Left common carotid artery plus branches (tissue), 1 donor: ENCODE data around the gene BCL2L14.

DNA sequence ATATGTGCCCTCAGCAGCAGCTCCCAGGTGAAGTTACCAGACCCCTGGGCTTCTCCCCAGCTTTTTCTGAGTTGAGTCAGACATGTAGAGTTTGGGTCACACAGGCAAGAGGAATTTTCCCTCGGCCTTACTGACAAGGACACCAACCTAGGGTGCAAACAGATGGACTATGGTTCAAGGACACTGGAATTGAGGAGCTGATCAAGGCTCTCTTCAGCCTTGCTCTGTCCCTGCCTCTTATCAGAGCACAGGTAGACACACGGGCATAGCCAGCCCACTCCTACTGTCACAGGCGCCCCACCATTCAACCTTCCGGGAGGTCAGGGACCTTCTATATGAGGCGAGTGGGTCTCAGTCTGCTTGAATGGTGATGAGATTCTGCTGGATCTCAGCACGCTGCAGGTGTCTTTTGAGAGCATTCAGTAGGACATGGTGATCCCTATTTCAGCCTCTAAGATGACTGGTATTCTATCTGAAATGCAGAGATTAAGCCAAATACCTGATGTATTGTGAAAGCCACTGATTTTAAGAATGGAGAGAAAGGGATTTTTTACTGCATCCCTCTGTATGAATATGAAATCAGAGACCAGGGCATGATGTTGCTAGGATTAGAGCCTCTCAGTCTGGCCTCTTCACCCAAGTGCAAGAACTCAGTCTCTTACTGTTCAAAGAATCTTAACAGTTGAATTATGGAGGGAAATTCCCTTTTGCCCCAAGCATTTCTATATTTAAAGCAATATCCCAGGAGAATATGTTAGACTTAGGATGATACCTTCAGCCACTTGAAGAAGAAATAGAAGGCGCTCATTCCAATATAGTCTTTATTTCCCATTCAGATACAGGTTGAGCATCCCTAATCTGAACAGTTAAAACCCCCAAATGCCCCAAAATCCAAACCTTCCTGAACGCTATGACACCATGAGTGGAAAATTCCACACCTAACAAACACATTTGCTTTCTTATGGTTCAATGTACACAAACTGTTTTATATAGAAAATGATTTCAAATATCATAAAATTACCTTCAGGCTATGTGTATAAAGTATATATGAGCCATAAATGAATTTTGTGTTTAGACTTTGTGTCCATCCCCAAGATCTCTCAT is 177.7 kb upstream of the BCL2L14 start:
- PRO-cap: no peak

DNA sequence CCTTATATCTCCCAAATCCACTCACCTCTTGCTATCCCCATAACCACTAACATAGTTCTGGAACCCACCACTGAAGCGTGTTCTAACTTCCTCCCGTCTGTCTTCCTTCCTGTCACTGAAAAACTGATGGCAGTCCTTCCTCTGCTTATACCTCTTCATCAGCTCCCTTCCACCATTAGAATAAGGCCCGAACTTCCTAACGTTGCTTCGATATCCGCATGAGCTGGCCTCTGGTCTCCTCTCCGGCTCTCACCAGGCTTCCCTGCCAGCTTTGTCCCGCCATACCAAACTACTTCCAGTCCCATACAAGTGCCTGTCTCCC is 63.0 kb upstream of the BCL2L14 start:
- PRO-cap: no peak

- PRO-cap: no peak
These were observed 61.6 kb upstream of the BCL2L14 start for GRCh38 chr12:12008858-12009830.

DNA sequence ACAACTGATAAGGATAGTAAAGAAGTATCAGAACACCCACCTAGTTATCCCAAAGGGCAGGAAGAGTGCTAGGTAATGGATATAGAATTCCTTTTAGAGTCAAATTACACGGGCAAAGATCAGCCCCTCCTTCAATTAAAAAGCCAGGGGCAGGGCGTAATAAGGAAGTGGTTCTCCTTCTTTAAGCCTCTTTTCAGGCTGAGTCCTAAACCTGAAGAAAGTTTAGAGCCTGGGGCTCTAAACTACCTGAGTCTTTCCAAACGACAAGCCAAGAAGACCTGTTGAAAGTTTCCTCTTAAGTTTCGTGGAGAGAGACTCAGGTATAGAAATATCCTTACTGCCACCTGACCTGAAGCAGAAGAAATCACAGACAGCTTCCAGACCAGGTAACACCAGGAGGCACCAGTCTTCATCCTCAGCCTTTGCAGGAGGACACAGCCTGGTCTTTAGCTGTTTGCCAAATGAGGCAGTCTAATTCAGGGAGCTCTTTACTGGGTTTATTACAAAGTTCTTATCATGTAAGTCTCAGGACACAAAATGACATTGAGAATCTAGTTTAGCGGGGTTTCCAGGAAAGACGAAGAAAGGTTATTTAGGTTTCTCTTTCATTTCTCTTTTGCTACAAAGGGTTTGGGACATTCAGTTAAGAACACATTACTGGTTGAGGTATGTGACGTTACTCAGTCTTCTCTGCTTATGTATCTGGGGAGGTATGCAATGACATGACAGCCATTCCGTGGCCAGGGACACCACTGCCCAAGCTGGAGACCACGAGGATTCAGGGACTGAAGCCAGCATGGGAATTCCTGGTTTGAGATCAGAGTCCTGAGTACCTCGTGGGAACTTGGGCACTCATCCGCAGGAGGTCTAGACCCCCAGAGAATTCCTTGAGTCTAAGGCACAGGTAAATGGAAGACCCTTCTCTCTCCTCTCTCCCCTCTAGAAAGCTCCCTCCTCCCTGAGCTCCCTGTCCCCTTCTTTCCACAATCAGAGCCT is at the start of gene BCL2L14:
BCL2L14 (plus strand) TSS at position 188 of the 996 bp plus-strand sequence.
- PRO-cap: no peak

- PRO-cap: no peak
These were observed 65.4 kb downstream of the LRP6 start for GRCh38 chr12:12201187-12202093.

DNA sequence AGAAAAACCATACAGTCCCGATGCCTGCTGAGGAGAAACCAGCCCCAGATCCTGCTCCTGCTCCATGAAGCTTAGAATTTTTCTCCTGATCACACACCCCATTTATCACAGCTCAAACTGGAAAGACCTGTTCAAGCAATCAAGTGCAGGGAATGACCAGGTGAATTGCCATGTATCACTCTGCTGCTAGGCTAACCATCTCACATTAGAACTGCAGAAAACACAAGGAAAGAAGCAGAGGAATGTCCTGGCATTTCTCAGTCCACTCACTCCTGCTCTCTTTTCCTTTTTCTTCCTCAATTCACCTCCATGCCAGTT is 18.1 kb downstream of the MANSC1 start:
- PRO-cap: no peak

DNA sequence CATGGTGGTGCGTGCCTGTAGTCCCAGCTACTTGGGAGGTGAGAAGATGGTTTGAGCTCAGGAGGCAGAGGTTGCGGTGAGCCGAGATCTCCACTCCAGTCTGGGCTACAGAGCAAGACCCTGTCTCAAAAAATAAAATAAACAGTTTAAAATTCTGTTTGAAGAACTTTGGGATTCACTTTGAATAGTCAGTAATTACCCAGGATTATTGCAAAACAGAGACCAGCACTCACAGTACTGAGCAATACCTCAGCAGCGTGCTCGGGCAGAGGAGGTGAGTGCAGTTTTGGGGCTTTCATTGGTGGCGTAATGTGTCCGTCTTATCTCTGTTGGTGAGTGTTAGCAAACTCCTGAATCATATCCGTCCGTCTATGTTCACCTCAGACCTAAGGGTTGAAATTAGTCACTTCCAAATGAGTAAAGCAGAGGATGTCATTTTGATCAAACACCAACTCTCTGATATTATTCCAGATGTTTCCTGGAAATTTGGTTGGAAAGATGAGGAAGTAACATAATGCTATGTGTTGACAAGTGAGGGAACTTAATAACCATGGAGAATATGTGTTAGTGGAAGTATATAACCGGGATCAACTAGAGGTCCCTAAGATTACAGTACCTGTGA is 82.7 kb downstream of the BORCS5 start:
- PRO-cap: no peak

GRCh38 chr12:12441604-12442617 is 85.0 kb downstream of the BORCS5 start:
- PRO-cap: no peak

GRCh38 chr12:12502734-12503253 is 59.9 kb downstream of the DUSP16 start:
- PRO-cap: no peak

- PRO-cap: no peak
These were observed 53.1 kb downstream of the DUSP16 start for GRCh38 chr12:12509448-12510109.

DNA sequence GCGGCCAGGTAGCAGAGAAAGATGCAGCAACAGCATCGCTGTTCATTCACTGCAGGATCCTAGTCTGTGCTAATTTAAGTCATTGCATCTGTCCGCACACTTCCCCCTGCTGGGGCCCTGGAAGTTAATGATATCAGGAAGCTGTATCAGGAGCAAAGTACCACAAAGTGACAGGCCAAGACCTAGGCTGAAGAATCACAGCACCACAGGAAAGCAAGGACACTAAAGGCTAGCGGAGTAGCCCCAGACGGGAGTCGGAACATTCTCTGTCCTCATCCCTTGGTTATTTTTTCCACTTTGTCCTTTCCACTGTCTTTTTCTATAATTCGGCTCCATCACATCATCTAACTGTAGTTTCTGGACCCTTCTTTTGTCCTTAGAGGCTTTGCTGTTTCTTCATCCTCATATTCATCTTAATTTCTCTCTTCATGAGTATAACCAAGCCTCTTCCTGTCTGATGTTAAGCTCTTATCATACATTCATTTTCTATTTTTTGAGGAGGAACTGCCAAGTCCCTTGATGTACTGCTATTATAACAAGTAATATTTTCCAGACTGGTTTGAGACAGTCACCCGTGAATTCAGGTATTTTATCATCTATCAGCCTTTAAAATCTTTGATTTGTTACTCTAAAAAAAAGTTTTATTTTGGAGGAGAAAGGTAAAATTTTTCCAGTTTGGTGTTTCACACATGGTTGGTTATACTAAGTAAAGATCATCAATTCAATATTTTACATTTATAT is 28.3 kb downstream of the DUSP16 start:
- PRO-cap: no peak

DNA sequence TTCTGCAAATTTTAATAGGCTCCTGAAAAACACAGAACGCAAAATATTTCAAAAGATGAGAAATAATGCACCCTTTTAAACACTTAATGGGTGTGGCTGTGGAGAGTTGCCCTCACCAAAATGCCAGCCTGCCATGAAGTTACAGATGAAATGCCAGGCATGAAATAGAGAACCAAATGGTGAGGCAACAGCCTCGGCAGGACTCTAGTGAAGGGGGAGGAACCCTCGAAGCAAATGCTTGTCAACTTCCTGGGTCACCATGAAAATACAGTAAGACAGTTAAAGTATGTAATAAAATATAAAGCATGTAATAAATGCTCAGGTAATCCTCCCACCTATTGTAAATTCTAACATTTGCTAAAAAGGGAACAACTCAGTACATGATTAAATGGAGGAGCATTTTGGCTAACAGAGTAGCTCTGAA is 24.1 kb downstream of the DUSP16 start:
- PRO-cap: no peak

DNA sequence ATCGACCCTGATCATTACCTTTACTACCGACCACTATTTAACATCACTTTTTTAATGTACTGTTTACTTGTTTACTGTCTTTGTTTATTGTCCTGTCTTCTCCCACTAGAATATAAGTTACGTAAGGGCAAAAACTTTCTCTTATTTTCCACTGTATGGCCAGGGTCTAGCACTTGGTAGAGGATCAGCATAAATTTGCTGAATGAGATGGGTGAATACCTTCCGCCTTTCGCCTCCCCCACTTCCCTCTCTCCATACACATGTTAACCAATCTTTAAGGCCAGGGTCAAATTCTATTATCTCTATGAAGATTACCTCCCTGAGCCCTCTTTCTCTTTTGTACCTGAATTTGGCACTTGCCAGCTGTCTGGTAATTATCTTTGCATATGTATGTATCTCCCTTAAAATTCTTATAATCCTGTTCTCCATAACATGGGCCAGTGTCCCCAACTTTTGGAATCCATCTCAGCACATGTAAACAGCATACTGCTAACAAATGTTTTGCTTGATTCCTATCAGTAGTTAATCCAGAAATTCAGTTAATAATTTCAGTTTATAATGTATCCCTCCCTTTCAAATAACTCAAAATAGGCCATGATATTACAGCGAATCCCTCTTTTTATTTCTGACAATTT is 4.9 kb downstream of the DUSP16 start:
- PRO-cap: no peak

GRCh38 chr12:12559664-12560430 is 2.8 kb downstream of the DUSP16 start:
- PRO-cap: no peak

- PRO-cap: no peak
These were observed 820 bp upstream of the DUSP16 start for GRCh38 chr12:12563455-12563911.

DNA sequence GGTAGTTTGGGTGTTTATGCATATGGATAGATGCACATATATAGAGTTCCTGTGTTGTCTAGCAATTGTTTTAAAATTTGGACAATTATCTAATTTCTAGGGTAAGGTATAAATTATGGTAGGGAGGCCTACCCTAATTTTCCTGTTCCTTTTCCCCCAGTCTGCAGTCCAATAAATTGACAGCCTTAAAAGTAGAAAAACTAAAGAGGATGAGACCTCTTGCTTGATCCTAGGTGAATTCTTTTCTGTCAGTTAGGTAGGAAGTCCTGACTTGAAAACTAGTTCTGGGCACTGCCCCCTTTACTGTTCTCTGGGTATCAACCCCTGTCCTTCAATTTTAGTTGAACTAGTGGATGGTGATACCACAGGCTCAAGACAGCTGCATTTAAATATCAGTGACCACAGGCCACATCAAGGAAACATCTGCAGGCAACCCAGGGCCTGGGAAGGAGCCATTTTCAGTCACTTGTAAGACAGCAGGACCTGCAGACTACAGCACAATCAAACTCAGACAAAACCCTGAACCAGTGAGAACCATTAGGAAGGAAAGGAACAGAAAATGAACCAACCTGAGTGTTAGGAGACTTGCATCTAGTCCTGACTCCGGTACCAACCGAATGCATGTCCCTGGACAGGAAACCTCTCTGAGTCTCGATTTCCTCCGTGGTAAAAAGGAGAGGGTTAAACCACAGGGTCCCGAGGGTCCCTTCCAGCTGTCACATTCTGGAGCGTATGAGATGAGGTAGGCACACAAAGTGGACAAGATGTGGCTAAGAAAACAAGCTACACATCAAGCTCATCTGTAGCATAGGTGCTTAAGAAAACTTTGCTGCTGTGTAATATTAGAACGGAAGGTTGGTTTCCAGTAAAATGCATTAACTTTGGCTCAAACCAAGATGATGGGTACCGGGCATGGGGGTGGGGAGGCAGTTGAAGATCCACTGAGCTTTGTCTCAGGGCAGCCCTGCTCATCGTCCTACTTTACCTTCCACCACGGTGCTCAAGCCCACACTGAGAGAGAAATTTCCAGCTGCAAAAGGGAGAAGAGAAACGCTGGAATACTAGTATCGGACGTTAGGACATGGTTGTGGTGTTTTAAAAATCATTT is 1.7 kb upstream of the CDKN1B start:
- PRO-cap: no peak

DNA sequence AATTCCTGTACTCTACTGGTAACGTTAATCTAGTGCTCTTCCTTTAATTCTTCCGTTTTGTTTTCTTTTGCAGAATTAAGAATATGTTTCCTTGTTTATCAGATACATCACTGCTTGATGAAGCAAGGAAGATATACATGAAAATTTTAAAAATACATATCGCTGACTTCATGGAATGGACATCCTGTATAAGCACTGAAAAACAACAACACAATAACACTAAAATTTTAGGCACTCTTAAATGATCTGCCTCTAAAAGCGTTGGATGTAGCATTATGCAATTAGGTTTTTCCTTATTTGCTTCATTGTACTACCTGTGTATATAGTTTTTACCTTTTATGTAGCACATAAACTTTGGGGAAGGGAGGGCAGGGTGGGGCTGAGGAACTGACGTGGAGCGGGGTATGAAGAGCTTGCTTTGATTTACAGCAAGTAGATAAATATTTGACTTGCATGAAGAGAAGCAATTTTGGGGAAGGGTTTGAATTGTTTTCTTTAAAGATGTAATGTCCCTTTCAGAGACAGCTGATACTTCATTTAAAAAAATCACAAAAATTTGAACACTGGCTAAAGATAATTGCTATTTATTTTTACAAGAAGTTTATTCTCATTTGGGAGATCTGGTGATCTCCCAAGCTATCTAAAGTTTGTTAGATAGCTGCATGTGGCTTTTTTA is 3.9 kb downstream of the CDKN1B start:
- PRO-cap: no peak

DNA sequence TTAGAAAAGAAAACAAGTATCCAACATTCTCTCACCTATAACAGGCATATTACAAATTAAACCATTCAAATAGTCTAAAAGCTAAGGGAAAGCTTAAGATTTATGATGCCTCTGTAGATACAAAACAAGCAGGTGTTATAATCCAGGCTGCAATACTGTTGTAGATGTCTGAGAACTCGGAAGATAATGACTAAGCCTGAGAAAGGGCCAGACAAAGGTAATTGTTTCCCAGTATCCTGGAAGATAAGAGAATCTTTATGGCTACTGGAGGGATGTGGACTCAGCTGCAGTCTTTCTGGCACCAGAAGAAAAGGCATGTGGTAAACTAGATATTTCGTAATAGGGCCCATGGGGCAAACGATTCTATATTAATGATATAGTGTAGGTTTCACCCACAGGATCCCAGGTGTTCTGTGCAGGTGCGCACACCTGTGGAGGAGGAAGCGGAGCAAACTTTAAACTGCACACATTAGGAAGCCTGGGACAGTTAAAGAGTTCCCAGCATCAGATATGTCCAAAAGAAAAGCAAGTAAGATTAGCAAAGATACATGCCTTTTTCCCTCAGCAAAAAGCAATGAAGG is 9.2 kb upstream of the APOLD1 start:
- PRO-cap: no peak

GRCh38 chr12:12809135-12809479 is 4.0 kb upstream of the DDX47 start:
- PRO-cap: no peak

- PRO-cap: bidirectional peak, plus-strand start at chr12:12892243, minus-strand start at chr12:12892005
These were observed 662 bp downstream of the GPRC5A start for GRCh38 chr12:12891863-12892584.